Skeletal muscle satellite cell (primary cell): Measurements from ENCODE around the genes FLG, PRR9 and S100A9.

GRCh38 chr1:152031299-152032308 is 5.2 kb downstream of the S100A11 start:
- CAGE, long polyA plus RNA, result no peak

DNA sequence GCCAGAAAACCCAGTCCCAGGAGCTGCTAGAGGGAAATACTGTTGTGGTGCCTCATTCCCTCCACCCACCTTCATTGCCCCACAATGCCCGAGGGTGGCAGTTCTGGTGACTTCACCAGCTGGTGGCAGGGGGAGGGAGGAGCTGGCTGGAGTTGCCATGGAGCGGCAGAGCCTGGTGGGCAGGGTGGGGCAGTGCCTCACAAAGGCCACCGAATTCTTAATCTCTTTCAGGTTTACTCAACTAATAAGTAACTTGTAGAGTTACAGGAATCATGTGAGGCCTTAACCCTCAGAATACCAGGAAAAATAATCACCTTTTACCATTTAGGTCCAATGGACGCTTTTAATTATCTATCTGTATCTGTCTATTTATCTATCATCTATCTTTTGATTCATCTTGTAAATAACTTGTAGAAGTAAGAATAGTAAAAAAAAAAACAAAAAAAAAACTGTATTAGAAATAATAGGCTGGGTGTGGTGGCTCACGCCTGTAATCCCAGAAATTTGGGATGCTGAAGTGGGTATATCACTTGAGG is 11.8 kb upstream of the S100A11 start:
- CAGE, long polyA plus RNA, result no peak

DNA sequence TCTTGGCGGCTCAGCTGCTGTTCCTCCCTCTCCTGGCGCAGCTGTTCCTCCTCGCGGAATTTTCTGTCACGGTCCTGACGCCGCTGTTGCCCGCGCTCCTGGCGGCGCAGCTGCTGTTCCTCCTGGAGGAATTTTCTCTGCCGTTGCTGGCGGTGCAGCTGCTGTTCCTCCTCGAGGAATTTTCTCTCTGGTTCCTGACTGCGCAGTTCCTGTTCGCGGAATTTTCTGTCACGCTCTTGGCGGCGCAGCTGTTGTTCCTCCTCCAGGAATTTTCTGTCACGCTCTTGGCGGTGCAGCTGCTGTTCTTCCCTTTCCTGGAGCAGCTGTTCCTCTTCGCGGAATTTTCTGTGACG is 6.8 kb downstream of the TCHH start:
- CAGE, long polyA plus RNA, result no peak

- CAGE, long polyA plus RNA, result no peak
These were observed 2.9 kb downstream of the TCHH start for GRCh38 chr1:152112065-152113069.

- CAGE, long polyA plus RNA, result no peak
These were observed at the start of gene FLG for GRCh38 chr1:152325042-152325330. FLG (minus strand) TSS chr1:152325239.

- CAGE, long polyA plus RNA, result no peak
These were observed 1.2 kb downstream of the CRCT1 start for GRCh38 chr1:152515210-152516087.

GRCh38 chr1:152718421-152718804 is 909 bp upstream of the C1orf68 start:
- CAGE, long polyA plus RNA, result no peak

- CAGE, long polyA plus RNA, result no peak
These were observed 2.1 kb upstream of the IVL start for GRCh38 chr1:152905978-152906832.

- CAGE, long polyA plus RNA, result no peak
These were observed at the start of gene PRR9 for GRCh38 chr1:153217426-153217845. PRR9 (plus strand) TSS chr1:153217584.

DNA sequence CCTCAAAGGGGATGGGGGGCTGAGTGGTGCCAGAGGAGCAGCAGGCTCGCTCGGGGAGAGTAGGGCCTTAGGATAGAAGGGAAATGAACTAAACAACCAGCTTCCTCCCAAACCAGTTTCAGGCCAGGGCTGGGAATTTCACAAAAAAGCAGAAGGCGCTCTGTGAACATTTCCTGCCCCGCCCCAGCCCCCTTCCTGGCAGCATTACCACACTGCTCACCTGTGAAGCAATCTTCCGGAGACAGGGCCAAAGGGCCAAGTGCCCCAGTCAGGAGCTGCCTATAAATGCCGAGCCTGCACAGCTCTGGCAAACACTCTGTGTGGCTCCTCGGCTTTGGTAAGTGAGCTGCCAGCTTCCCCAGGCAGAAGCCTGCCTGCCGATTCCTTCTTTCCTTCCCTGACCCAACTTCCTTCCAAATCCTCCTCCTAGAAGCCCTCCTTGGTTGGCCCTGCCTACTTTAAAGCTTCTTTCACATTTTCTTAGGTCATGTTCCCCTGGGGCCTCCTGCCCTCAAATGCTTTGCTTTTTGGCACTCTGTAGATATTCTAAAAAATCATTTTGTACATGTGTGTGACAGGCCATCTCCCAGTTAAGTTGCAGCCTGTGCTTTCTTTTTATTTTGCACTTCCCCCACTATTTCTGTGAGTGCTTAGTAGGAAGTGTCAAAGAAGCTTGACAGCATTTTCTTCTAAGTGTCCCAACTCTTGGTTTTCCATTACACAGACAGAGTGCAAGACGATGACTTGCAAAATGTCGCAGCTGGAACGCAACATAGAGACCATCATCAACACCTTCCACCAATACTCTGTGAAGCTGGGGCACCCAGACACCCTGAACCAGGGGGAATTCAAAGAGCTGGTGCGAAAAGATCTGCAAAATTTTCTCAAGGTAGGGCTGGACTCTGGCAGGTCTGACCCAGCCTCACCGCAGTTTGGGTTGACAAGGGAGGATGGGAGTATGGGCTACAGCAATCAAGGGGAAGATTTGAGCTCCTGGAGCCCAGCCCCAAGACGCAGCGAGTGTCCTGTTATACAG is at the start of gene S100A9:
S100A9 (plus strand) TSS at position 310 of the 1,036 bp plus-strand sequence.
- CAGE, long polyA plus RNA, result no peak

GRCh38 chr1:153533155-153533619 is 2.6 kb downstream of the S100A6 start:
- CAGE, long polyA plus RNA, result no peak

GRCh38 chr1:153623153-153623474 is 4.2 kb downstream of the S100A13 start:
- CAGE, long polyA plus RNA, result no peak

- CAGE, long polyA plus RNA, result no peak
These were observed 19.4 kb downstream of the NPR1 start for GRCh38 chr1:153697635-153698467.

DNA sequence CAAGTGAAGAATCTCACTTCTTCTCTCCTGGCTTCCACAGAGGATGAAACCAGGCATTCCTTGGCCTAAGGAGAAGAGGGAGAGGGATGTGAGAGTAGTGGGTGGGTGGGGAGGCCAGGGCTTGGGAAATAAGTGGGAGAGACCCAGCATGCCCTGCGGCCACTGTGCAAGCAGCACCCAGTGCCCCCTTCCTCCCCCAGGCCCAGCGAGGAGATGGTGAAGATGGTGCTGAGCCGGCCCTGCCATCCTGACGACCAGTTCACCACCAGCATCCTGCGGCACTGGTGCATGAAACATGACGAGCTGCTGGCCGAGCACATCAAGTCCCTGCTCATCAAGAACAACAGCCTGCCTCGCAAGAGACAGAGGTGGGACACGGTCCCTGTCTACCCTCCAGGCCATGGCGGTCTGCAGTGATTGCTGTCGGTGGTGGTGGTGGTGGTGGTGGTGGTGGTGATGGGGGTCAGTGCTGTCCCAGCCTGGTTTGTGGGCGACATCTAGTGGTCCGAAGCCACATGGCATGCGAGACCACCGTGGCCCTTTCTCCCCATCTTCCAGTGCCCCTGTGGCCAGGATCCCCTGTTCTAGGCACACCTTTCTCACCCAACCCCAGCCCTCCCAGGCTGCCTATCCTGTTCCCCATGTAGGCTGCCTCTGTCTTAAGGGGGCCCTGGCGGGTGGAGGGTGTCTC is 3.5 kb upstream of the SLC27A3 start:
- CAGE, long polyA plus RNA, result no peak

DNA sequence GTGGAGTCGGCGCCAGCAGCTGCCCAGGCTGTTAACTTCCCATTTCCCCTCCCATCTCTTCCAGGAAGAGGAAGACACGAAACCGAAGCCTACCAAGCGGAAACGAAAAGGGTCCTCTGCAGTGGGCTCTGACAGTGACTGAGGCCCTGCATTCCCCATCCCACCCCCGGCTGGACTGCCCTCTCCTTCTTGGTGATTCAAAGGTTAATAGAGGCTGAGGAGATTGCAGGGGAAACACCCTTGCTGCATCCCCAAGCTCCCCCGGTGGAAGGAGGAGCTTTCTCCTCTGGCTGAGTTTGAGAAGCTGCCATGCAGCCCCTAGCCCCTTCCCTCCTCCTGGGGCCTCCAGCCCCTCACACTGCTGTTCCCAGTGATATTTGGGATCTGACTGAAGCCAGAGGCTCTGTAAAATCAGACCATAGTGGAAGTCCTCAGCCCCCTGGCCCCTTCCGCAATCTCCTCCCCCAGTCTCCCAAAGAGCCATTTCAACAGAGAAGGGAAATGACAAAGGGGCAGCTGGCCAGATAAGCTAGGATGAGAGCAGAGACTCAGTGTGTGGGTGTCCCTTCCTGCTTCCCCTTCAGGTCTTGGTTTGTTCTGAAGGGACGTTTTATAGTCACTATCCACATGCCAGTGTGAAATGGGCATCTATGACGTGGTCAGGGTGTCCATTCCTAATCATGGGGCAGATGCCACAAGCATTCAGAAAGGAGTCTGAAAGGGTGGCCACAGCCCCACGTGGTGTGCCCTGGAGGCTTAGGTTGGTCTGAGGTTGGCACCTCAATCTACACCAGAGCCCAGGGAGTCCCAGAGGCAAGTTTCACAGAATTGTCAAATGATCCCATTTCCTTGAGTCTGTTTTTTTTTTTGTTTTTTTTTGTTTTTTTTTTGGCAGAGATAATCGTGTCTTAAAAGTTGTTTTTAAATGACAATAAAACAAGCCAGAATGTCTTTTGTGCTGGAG is 1.8 kb upstream of the SLC27A3 start:
- CAGE, long polyA plus RNA, result no peak

DNA sequence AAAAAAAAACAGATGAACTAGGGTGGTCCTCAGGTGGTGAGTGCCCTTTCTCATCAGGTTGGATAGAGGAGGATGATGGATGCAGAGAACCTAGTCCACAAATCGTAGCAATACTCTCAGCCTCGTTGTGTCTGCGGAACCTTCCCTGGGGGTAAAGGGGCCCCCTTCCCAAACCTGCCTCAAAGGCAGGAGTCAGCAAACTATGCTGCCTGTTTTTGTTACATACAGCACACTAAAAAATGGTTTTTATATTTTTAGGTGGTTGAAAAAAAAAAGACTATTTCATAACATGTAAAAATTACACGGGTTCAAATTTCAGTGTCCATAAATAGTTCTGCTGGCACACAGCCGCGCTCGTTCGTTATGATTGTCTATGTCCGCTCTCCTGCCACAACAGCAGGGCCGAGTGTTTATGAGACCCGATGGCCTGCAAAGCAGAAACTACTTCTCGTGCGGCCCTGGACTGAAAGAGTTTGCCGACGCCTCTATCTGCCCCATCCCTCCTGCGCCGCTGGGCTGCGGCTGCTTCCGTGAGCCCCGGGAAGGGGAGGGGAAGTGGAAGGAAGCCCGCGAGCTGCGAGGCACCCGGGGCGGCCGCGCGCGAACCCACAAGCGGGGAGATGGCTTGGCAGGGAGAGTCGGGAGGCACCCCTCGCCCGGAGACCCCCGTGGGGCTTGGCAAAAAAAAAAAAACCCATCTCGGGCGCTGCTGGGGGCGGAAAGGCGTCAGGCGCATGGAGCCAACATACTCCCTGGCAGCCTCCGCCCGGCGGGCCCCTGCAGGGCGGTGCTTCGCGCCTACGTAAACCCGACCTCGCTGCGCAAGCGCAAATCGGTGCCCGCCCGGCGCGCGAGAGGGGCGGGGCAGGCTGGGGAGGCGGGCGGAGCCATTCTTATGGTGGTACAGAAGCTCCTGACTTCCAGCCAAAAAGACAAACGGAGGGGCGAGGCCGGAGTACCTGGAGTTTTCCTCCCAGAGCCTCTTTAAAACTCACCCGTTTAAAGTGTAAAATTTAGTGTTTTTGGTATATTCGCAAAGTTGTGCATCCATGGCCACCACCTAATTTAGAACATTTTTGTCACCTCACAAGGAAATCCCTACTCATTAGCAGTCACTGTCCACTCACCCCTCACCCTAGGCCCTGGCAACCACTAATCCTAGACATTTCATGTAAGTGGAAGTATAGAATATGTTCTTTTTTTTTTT is 8.2 kb downstream of the SLC27A3 start:
- CAGE, long polyA plus RNA, result no peak

- CAGE, long polyA plus RNA, result no peak
These were observed 28.5 kb downstream of the SLC27A3 start for GRCh38 chr1:153803326-153804420.

DNA sequence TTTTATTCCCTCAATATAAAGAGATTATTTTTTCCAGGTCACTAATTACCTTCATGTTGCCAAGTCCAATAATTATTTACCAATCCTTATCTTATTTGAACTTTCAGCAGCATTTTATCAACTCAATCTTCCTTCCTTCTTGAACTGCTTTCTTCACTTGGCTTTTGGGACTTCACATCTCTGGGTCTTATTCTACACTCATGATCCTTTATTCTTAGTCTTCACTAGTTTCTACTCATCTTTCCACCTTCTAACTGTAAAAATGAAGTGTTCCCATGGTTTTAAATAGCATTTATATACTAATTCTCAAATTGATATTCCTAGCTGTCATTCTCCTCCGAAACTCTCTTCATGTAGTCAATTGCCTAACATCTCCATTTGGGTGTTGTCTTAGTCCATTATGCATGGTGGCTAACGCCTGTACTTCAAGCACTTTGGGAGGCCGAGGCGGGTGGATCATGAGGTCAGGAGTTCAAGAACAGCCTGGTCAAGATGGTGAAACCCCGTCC is 73.1 kb downstream of the SLC27A3 start:
- CAGE, long polyA plus RNA, result no peak

DNA sequence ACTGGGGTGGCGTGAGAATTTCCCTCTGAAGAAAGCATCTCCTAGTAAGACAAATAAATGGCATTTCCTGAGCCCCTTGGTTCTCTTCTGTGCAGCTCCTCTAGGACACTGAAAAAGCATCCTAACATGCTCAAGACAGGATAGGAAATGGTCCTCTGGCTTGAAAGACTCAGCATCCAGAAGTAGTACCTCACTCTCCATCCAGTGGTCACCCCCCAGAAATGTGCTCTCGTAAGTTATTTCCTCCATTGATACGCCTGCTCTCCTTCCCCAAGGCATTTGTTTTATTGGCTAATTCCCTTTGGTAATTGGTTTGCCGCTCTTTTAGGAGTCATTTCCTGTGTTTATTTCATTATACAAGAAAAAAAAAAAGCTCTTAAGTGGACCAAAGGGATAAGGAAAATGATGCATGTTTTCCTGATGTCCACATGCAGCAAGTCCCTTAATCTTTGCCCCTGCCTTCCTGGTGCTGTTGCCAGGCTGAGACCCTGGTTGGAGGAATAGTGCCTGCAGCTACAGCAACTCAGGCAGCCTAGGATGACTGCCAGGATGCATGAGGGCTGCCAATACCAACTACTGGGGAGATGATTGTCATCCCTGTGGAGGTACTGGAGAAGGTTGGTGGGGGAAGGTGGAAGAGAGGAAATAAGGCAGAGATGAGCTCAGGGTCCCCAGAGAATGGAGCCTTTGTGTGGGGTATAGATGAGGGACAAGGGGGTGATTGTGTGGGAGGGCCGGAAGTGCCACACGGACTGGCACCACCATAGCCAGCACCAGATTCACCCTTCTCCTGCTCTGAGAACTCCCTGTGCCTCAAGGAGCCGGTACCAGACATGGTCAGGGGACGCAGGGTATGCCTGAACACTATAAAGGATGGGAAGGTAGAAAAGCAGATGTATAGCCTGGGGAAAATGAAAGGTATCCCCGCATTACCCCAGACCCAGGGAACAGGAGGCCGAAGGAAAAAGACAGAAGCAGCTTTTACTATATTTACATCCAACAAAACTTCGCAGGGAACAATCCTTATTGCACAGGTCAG is 6.1 kb upstream of the GATAD2B start:
- CAGE, long polyA plus RNA, result no peak

- CAGE, long polyA plus RNA, result no peak
These were observed 675 bp upstream of the CRTC2 start for GRCh38 chr1:153959100-153959473.